Parietal lobe (tissue), 2 donors: ENCODE data around the genes ORC6, C16orf87 and ITFG1.

DNA sequence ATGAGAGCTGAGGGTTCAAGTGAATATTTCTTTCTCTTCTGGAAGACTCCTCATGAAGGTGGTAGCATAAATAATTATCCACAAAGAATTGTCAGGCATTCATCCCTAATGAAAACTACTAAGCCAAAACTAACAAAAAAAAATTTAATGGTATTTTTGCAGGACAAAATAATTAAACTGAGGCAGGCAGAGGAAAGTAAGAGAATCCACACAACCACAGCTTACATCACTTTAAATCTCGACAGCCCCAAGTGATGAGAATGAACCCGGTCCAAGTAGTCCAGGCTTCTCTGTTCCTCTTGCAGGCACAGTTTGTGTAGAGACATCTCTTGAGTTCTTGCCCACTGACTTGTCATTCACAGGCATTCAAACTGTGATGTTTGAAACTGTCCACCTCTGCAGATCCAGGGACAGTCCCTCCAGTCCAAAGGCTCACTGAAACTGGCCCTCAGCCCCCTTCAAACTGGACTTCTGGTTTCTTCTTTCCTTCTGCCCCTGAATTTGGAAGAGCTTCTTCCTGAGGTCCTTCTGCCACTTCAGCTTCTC lies 227.6 kb downstream of the TP53TG3F start:
- RAMPAGE, long total RNA = no peak

GRCh38 chr16:34160762-34161893 lies 701.7 kb downstream of the TP53TG3F start:
- RAMPAGE, long total RNA = no peak

GRCh38 chr16:35552694-35553470 lies 2093.5 kb downstream of the TP53TG3F start:
- RAMPAGE, long total RNA = no peak

DNA sequence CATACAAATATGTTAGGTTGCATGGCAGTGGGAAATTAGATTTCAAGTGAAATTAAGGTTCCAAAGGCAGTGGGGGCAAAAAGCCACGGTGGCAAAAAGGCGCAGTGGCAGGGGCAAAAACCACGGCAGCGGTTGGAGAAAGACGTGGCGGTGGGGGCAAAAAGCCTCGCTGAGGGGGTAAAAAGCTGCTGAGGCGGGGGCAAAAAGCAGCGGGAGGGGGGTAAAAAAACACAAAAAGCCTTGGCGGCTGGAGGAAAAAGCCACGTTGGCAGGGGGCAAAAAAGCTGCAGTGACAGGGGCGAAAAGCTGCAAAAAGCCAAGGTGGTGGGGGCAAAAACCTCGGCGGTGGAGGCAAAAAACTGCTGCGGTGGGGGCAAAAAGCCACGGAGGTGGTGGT lies 194.1 kb downstream of the SHCBP1 start:
- RAMPAGE, long total RNA = no peak

DNA sequence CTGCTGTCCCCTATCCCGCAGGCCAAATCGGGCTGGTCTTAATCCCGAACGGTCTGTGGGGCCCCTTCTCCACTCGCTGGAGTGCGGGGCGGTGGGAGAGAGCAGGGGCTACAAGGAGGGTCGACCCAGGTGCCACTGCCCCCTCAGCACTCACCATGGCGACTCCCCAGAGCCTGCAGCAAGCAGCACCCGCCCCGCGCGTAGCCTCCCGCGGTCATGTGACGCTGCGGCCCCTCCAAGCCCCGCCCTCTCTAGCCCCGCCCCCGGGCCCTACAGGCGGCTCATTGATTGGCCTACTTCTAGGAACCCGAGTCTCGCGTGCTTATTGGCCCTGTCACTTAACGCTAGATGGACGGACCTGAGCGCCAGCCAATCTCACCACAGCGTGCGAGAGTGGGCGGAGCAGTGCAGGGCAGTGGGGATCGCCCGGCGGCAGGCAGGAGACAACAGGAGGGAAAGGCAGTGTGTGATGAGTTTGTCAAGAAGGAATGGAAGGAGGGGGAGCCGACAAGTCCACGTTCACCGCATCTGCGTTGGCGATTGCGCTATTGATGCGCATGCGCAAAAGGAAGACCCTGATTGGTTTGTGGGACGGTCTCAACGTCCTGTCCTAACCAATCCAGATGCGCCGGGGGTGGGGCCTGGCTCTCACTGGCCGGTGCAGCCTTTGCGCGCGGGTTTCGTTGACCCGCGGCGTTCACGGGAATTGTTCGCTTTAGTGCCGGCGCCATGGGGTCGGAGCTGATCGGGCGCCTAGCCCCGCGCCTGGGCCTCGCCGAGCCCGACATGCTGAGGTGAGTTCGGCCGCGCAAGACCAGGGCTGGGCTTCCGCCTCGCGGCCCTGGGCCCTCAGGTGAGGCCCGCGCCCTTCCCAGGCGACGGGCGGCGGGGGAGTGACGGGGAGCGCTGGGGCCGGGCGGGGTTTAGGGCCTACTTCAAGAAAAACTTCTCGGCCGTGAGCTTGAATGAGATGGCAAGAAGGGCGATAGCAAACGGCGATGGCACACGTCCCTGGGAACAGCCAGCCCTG lies at the start of gene ORC6:
Gene ORC6 (plus strand): TSS at position 683 of the 1,030 bp plus-strand sequence.
- RAMPAGE, long total RNA = start-site peak on the minus strand centred at position 192 of the sequence, 50 bp wide, 1,448 and 818 reads in 2 replicates

- RAMPAGE, long total RNA = no peak
Observed at GRCh38 chr16:46732112-46732597, 16.0 kb downstream of the MYLK3 start.

- RAMPAGE, long total RNA = no peak
Observed at GRCh38 chr16:46830934-46831874, at the start of gene C16orf87. C16orf87 (minus strand) TSS chr16:46831180.

DNA sequence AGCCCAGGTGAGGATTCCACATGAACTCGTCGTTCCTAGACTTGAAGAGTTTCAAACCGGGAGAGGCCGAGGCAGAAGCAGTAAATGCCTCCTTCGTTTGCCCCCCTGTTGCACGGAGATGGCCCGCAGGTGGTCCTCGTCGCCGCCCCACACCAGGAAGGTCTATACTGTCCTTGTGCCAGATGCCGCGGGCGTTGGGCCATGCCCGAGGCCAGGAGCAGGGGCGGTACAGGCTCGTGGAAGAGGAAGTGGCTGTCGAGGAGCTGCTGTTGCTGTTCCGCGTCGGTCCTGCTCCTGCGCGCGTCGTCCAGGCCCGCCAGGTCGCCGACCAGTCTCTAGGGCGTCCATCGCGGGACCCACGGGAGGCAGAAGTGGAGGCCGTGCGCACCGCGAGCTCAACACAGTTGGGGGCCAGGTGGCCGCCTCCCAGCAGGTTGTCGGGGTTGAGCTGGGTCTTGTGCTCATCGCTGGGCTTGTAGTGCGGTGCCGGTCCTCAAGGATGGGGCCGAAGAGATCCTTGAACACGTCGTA lies 12.9 kb upstream of the C16orf87 start:
- RAMPAGE, long total RNA = no peak

DNA sequence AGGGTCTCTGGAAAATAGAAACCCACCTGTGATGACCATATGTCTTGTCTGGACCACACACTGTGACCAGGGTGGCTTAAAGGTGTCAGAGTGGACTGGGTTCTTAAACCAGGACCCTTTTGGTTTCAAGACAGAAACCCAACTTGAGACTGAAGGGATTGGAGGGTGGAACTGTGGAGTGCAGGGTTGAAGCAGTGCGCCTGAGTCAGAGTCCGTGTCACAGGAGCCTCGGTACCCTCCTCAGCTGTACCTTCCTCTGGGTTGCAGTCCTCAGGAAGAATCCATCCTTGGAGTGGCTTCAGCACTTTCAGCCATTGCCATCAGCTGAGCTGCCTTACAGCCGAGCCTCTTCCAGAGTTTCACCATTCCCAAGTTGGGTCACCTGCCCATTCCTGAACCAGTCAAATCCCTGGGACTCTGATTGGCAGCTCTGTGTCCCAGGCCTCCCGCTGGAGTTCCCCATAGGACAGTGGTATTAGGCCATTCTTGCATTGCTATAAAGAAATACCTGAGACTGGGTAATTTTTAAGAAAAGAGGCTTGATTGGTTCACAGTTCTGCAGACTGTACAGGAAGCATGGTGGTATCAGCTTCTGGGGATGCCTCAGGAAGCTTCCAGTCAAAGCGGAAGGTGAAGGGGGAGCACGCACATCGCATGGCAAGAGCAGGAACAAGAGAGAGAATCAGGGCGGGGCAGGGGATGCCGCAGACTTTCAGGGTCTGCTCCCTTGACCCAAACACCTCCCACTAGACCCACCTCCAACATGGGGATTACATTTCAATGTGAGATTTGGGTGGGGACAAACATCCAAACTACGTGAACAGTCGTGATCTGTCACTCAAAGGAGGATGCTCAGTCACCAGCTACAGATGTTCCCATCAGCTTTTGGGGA lies 28.1 kb downstream of the GPT2 start:
- RAMPAGE, long total RNA = no peak

DNA sequence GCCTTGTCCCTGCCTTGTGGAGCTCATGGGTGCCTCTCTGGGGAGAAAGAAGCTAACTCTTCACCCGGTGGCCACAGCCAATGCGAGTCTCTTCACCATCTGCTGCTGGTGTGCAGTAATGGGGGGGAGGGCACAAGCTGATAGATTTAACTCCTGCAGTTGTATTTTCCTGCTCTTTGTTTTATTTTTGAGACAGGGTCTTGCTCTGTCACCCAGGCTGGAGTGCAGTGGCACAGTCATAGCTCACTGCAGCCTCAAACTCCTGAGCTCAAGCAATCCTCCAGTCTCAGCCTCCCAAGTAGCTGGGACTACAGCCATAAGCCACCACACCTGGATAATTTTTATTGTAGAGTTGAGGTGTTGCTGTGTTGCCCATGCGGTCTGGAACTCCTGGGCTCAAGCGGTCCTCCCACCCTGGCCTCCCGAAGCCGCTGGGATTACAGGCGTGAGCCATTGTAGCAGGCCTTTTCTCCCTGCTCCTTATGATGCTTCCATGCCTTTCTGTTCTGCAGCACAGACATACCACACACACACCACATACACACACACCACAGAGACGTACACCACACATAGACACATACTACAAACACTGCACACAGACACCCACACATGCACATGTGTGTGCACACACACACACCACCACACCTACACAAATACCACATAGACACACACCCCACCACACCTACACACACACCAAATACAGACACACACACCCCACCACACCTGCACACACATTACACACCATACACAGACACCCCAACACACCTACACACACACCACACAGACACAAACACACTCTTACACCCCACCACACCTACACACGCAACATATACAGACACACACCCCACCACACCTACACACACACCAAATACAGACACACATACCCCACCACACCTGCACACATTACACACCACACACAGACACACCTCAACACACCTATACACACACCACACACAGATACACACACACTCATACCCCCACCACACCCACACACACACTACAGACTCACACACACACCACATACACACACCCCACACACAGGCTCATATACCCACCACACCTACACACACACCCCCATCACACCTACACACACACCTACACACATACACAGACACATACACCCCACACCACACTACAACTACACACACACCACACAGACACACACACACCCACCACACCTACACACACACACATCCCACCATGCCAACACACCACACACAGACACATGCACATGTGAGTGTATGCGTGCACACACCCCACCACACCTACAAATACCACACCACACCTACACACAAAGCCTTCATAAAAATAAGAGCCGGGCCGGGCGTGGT lies 31.1 kb downstream of the GPT2 start:
- RAMPAGE, long total RNA = no peak

DNA sequence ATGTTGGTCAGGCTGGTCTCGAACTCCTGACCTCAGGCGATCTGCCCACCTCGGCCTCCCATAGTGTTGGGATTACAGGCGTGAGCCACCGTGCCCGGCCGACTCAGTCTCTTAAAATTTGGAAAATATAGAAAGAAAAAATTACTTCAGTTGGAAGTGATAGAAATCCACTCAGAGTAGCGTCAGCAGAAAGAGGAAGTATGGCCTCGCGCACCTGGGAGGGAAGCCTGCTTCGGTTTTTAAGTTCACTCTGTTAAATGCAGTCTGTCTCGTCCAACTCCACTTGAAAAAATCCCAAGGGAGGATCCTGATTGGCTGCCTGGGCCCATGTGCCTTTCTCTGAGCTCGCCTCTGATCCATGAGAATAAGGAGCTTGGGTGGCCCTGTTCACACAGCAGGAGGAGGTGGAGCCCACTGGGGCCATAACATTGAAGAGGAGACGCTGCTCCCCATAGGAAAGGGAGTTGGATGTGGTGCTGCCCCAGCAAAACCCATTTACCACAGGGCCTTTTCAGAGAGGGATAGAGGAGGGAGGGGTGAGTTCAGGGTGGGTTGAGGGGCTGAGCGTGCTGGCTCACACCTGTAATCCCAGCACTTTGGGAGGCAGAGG lies 40.7 kb downstream of the DNAJA2 start:
- RAMPAGE, long total RNA = no peak

GRCh38 chr16:46957728-46958155 lies 15.7 kb downstream of the DNAJA2 start:
- RAMPAGE, long total RNA = no peak

- RAMPAGE, long total RNA = no peak
Observed at GRCh38 chr16:46972483-46973524, 670 bp downstream of the DNAJA2 start.

GRCh38 chr16:47391909-47392605 lies 68.8 kb downstream of the ITFG1 start:
- RAMPAGE, long total RNA = no peak

DNA sequence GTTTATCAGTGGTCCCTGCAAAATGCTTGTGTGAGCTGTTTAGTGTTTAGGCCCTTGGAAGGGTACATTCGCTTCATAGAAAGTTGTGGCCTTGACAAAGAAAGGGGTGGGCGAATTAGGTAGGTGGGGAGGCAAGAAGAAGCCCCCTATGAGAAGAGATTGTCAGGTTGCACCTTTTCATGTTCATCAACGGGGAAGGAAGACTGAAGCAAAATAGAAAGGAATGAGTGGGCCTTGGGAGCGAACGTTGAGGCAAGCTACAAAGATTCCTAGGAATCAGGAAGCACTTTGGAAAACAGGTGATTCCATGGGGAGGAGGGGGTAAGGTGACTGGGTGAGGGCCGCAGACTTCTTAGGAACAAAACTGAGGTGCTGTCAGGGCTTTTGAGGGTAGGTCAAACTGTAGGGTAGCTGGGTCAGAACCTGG lies 614 bp downstream of the ITFG1 start:
- RAMPAGE, long total RNA = no peak

DNA sequence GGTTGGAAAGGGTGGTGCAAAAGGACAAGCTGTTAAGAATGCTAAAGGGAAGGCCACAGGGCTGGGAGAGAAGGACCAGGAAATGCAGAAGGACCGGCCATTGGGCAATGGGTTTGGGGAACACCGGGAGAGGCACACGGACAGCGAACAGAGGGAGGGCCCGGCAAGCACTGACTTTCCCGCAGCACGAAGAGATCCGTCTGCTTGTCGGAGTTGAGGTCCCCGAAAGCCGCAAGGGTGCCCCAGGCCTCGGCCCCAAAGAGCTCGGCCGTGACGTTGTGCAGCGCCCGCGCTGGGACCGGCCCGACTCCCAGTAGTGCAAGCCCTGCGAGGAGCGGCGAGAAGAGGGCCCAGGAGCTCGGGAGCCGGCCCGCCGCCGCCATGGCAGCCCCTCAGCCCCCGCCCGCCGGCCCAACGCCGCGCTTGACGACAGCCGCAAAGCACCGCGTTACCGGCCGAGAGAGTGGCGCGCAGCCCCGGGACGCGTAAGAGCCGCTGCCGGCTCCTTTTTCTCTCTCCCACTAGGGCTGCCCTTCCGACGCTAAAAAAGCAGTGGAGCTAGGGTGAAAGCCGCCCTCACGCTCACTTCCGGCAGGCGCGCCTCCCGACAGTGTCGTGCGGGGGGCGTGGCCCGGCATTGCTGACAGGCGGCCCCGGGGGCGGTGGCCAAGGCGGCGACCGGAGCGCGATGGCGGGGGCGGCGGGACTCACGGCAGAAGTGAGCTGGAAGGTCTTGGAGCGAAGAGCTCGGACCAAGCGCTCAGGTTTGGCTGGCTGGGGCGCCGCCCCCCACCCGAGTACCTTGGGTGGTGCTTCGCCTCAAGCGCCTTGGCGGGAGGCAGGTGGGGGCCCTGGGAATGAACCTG lies at the start of gene ITFG1:
Gene ITFG1 (minus strand): TSS at position 401 of the 866 bp plus-strand sequence.
- RAMPAGE, long total RNA = start-site peak on the minus strand centred at position 407 of the sequence, 50 bp wide, 1,470 and 325 reads in 2 replicates

- RAMPAGE, long total RNA = no peak
Observed at GRCh38 chr16:47633264-47633792, 172.2 kb downstream of the PHKB start.

GRCh38 chr16:47634127-47634705 lies 173.1 kb downstream of the PHKB start:
- RAMPAGE, long total RNA = no peak

GRCh38 chr16:48283756-48284543 lies 36.6 kb upstream of the ABCC11 start:
- RAMPAGE, long total RNA = no peak

- RAMPAGE, long total RNA = no peak
Observed at GRCh38 chr16:48373085-48373684, 12.0 kb downstream of the SIAH1 start.